REH cell (cell line): ENCODE measurements around the gene WNK1.

- PRO-cap = no peak
These were observed 41.7 kb downstream of the SLC6A12 start for GRCh38 chr12:172166-172654.

DNA sequence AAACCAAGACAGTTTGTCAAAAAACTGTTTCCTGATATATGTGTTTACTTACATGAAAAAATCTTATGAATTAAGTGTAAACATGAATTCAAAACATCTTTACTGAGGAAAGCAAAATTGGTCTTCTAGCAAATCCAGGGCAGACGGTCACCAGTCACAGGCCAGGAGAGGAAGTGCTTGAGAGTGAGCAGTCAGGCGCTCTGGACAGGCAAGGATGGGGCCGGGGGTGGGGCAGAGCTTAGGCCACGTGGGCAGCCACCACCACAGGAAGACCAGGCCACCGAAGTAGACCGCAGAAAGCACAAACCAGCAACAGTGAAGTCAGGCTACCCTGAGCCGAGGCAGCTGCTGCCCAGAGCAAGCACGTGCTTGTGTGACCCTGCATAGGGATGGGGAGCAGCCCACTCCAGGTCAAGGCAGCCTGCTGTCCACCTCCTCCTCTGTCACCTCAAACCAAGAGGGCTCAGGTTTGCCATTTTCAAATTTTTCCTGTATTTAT, 33.5 kb downstream of the SLC6A12 start:
- PRO-cap = no peak

DNA sequence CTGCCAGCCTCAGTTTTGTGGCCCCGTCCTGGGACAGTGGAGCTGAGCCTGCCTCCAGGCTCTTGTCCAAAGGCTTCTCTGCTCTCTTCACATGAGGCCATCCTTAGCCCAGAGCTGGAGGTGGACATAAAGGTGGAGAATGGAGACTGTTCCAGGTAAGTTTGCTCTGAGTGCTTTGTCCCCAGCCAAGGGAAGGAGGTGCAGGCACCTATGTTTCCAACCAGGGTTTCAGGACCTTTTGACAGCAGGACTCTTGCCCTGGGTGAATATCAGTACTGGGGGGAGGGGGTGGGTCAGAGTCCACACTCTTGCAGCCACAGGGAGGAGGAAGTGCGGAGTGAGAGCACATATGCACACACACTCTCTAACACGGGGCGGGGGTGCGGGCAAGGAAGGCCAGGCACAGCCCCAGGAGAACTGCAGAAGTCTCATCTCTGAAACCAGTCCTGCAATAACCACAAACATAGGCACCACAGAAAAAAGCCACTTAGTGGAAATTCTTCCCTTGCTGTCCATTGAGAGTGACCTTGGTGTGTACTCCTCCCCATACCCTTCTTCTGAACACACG, 23.5 kb upstream of the SLC6A12 start:
- PRO-cap = no peak

DNA sequence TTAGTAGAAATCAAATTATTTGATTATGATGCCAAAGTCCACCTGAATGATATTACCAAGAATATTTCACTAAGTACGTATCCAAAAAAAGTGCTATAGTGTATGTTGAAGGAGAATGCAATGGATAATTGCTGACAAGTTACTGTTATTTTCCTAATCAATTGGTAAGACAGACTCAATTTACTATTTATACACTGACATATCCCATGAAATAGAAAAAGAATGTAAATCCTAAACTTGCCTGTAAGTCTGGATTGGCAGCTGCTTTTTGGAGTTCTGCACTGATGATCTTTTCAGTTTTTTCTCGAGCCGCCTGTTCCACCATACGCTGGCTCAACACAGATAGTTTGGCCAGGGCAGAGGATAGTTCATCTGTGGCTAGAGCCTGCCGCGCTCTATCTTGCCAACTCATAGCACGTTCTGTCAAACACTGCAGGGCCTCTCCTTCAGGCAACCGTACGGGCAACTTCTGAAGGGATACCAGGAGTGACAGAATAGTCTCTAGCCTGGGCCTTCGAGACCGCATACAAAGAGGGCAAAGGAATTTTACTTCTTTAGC, 44.7 kb upstream of the SLC6A13 start:
- PRO-cap = no peak

GRCh38 chr12:358532-358862, 30.6 kb downstream of the KDM5A start:
- PRO-cap = no peak

GRCh38 chr12:461381-462164, 1.8 kb downstream of the B4GALNT3 start:
- PRO-cap = no peak

DNA sequence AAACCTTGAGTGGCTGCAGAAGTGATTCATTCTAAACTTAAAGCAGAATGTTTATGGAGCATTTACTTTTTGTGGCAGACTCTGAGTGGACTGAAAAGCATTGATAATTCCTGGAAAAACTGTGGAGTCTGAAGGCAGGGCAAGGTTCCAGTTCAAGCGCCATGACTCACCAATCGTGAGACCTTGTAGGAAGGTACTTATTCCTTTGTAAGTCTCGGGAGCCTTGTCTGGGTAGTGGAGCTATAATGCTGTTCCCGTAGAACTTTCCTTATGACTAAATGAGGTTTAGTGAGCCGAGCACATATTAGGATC, 9.3 kb downstream of the B4GALNT3 start:
- PRO-cap = no peak

GRCh38 chr12:507223-507805, 47.6 kb downstream of the B4GALNT3 start:
- PRO-cap = no peak

DNA sequence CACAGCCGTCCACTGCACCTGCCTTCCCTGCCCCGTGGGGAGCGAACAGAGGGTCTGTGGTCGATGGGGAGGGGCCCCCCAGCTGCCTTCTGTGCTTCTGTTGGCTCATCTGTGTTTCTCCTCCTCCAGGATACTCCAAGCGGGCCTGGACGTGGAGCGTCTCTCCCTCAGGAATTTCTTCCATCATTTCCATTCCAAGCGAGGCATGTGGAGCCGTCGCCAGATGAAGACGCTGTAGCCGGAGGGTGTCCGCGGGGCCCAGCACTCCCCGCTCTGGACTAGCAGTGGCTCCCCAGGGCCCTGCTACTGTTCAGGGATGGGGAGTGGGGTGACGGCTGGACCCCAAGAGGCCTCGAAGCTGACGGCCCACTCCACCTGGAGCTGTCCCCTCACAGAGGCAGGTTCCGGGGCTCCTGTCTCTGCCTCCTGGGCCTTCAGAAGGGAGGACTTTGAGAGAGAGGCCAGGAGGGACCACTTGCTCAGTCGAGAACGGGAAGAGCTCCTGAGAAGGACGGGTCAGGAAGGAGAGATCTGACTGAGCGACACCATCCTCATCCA, 101.6 kb downstream of the B4GALNT3 start:
- PRO-cap = no peak

GRCh38 chr12:570414-571446, 92.5 kb downstream of the NINJ2 start:
- PRO-cap = no peak

GRCh38 chr12:583230-584188, 79.7 kb downstream of the NINJ2 start:
- PRO-cap = no peak

- PRO-cap = no peak
These were observed 32.2 kb downstream of the NINJ2 start for GRCh38 chr12:631042-631353.

- PRO-cap = no peak
These were observed 32.0 kb downstream of the NINJ2 start for GRCh38 chr12:631354-631589.

DNA sequence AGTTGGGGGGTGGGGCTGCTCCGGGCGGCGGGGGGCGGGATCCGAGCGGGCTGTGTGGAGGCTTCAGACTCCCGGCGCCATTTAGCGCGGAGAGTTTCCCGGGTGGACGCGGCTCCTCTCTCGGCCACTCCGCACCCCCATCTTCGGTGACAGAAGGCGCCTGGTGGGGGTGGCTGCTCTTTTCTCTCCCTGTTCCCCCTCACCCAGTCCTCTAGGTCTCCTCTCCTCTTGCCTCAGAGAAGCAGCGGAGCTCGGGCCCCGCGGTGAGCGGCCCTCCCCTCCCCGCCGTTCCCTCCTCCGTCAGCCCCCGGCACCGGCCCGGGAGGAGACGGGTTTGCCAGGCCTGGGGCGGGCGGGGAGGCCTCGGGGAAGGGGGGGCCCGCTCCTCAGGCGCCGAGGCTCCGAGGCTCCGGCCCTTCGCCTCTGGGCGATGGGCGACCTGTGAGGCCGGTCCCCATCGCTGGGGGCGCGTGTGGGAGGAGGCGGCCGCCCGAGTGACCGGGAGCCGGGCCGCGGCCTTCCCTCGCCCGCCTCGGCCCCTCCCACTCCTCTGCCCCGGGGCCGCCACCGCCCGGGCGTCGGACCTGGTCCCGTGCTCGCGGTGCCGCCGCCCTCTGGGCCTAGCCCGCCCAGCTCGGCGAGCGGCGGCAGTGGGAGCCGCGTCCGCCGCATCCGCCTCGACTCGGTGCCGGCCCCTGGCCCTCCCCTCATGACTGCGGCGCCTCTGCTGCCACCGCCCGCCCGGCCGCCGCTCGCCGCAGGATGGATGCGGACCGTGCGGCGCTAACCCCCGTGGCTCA, at the start of gene WNK1:
WNK1 (plus strand) TSS at position 66 of the 800 bp plus-strand sequence.
- PRO-cap = bidirectional peak, plus-strand start at position 81 of the sequence, minus-strand start outside the sequence; unidirectional peak, plus-strand start at position 236 of the sequence; bidirectional peak, plus-strand start at position 640 of the sequence, minus-strand start at position 425 of the sequence

DNA sequence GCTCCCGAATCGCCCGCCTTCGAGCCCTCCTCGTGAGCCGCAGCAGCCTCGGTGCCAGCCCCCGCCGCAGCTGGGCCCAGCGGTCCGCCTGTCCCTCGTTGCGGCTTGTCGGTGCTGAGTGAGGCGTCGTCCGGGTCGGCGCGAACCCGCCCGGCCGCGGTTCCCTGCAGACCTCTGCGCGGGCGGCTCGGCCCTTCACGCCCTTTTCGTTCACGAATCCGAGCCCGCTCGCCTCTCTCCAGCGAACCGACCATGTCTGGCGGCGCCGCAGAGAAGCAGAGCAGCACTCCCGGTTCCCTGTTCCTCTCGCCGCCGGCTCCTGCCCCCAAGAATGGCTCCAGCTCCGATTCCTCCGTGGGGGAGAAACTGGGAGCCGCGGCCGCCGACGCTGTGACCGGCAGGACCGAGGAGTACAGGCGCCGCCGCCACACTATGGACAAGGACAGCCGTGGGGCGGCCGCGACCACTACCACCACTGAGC, 975 bp downstream of the WNK1 start:
- PRO-cap = no peak

DNA sequence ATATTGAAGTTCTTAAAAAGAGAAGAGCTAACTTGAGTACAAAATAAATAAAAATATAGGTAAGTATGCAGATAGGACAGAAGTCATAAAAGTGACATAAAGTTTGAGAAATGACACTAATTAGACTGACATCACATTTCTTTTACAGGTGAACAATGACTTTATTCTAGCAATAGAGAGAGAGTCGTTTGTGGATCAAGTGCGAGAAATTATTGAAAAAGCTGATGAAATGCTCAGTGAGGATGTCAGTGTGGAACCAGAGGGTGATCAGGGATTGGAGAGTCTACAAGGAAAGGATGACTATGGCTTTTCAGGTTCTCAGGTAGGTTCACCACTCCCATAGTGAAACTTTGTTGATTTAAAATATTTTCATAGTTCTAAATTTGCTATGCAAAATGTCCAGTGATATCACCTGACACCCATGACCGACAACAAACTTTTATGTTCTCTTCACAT, 66.2 kb downstream of the RAD52 start:
- PRO-cap = no peak

DNA sequence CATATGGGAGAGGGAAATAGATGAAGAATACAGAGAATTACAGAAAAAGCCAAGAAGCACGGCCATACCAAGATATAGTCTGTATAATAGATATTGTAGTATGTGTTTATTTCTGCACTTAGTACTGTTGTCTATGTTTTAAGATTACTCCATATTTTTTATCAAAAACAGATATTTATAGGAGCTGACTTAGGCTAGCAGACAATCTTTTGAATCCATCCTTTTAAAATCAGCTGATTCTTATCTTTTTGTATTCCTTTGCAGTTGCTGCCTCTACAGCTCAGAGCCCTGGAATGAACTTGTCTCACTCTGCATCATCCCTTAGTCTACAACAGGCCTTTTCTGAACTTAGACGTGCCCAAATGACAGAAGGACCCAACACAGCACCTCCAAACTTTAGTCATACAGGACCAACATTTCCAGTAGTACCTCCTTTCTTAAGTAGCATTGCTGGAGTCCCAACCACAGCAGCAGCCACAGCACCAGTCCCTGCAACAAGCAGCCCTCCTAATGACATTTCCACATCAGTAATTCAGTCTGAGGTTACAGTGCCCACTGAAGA, 65.0 kb downstream of the RAD52 start:
- PRO-cap = no peak

DNA sequence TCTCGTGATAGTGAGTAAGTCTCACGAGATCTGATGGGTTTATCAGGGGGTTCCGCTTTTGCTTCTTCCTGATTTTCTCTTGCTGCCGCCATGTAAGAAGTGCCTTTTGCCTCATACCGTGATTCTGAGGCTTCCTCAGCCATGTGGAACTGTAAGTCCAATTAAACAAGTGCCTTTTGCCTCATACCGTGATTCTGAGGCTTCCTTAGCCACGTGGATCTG, 89.5 kb downstream of the ERC1 start:
- PRO-cap = no peak

- PRO-cap = no peak
These were observed 113.4 kb downstream of the ERC1 start for GRCh38 chr12:1104285-1105011.

DNA sequence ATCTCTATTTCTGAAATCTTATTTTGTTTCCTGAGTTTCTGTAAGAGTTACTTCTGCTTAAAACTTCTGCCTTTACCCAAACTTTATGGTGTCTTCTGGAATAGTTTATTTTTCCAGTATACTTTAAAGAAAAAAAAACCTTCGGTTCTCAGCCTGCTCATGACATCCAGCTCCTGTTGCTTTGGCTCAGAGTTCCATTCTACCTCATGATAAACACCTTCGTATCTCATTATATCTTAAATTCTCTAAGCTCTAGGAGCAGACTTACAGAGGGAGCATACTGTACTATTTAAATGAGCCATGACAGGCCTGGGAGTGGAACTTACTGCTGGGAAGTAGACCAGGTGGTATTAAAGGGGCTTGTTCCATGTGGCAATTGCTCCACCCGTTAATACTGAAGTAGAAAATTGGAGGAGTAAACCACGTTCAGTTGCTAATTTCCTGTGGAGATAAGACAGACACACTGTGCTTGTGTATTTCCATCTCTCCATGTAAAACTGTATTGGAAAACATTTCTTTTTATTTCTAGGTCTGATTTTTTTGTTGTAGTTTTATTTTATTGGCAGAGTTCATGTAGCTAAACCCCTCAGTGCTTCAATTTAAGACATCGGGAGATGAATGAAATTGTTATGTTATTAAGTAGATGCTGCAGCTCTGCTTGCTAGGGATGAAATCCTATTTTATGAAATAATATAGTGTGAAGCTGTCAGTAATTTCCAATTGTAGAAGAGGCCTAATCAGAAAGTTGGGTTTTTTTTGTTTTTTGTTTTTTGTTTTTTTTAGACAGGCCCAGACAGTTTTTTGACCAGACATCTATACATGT, 288.2 kb downstream of the FBXL14 start:
- PRO-cap = no peak